Cerebellum (tissue), 5 donors: Measurements from ENCODE around the genes SETDB1 and CDC42SE1.

GRCh38 chr1:149967244-149967634, 30.6 kb upstream of the MTMR11 start:
- PRO-cap, 3 experiments: no peak in any of the 3 experiments
- RAMPAGE, long total RNA: no peak

DNA sequence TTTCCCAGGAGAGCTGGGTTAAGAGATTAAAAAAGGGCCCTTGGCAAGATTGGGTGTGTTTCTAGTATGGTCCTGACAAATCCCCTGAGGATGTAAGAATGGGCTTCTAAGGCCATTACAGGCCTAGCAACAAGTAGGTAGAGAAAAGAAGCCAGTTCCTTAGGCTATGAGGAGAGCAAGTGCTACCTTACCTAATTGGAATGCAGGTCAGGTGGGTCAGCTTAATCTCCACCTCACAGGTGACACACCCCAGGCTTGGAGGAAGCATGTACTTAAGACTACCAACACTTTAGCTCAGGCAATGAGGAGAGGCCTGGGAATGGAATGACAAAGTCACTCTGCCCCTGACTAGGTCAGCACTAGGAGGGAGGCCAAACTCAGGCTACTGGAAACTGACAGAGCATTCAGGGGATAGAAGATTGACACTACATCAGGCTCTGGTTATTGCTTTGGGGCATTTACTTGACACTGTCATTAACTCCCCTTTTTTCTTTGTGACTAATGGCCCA, 6.8 kb upstream of the OTUD7B start:
- PRO-cap, 3 experiments: no peak in any of the 3 experiments
- RAMPAGE, long total RNA: no peak

DNA sequence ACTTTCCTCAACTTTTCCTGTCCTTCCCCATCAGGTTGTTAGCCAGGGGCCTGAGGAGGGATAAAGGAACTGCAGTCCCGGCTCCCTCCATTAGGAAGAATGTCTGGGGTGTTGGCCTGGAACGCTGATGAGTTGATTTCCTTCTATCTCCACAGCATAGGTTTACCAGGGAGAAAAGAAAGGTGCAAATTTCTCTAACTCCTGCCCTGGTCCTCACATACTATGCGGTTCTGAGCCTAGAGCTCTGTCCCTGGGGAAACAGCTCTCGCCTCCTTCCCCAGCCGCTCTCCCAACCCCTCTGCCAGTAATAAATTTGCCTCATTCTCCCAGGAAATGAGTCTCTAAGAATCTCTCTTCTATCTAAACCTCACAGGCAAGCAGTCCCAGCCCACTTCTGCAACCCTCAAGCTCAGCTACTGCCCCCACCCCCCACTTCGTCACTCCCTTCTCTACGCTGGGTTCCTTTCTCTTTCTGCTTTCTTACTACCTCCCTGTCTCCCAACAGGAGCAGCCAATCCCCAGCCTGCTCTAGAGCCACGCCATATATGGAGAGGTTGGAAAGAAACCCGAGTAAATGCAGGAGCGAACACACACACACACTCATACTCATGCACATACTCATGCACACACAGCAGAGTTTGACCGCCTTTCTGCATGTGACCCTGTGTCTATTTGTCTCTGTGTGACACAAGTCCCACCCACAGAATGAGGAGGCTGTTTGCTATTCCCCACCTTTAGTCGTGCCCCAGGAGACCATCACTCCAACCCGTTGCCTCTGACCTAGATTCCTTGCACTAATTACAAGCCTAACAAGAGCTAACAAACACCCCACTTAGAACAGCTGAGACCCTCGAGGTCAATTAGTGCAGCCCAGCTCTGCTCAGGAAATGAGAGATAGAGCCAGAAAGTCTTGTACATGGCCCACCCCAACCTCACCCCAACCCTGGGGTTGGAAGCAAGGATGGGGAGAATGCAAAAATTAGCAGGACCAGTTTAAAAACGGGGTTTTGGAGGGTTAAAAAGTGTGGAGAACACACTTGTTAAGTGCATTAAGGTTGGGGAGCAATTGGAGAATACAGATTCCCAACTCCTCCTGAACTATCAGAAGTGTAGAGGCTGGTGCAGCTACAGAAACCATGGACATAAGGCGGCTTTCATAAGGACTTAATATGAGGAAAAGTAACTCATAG, 13.5 kb downstream of the PLEKHO1 start:
- PRO-cap, 3 experiments: peak in 3 of 3 experiments; most common plus-strand start position 603 of the sequence (in 1); most common minus-strand start position 300 of the sequence (in 2)
- RAMPAGE, long total RNA: no peak

- PRO-cap, 3 experiments: no peak in any of the 3 experiments
- RAMPAGE, long total RNA: no peak
Measured at GRCh38 chr1:150165314-150165678, 15.6 kb downstream of the PLEKHO1 start.

GRCh38 chr1:150259632-150260666, 2.4 kb downstream of the CA14 start:
- PRO-cap, 3 experiments: no peak in any of the 3 experiments
- RAMPAGE, long total RNA: no peak

- PRO-cap, 3 experiments: no peak in any of the 3 experiments
- RAMPAGE, long total RNA: no peak
Measured at GRCh38 chr1:150267831-150268188, 1.0 kb downstream of the APH1A start.

DNA sequence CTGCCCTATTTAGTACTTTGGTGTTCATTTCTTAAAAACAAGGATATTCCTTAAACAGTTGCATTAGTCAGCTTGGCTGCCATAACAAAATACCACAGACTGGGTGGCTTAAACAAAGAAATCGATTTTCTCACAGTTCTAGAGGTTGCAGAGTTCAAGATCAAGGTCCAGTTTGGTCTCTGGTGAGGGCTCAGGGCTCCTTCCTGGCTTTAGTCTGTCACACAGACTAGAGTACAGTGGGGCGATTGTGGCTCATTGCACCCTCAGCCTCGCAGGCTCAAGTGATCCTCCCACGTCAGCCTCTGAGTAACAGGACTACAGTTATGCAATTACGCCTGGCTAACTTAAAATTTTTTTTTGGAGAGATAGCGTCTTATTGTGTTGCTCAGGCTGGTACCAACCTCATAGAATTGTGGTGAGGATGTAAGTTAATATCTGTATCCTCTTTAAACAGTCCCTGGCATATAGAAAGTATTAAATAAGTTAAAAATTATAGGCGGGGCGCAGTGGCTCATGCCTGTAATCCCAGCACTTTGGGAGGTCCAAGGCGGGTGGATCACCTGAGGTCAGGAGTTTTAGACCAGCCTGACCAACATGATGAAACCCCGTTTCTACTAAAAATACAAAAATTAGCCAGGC, 46.9 kb downstream of the RPRD2 start:
- PRO-cap, 3 experiments: no peak in any of the 3 experiments
- RAMPAGE, long total RNA: no peak

DNA sequence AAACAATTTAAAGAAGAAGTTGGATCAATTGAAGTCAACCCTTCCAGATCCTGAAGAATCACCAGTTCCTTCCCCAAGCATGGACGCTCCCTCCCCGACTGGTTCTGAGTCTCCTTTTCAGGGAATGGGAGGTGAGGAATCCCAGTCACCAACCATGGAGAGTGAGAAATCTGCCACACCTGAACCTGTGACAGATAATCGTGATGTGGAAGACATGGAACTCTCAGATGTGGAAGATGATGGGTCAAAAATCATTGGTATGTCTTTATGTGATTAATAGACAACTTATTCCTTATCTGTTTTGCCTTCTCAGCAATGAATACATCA, 29.9 kb upstream of the TARS2 start:
- PRO-cap, 3 experiments: no peak in any of the 3 experiments
- RAMPAGE, long total RNA: no peak

DNA sequence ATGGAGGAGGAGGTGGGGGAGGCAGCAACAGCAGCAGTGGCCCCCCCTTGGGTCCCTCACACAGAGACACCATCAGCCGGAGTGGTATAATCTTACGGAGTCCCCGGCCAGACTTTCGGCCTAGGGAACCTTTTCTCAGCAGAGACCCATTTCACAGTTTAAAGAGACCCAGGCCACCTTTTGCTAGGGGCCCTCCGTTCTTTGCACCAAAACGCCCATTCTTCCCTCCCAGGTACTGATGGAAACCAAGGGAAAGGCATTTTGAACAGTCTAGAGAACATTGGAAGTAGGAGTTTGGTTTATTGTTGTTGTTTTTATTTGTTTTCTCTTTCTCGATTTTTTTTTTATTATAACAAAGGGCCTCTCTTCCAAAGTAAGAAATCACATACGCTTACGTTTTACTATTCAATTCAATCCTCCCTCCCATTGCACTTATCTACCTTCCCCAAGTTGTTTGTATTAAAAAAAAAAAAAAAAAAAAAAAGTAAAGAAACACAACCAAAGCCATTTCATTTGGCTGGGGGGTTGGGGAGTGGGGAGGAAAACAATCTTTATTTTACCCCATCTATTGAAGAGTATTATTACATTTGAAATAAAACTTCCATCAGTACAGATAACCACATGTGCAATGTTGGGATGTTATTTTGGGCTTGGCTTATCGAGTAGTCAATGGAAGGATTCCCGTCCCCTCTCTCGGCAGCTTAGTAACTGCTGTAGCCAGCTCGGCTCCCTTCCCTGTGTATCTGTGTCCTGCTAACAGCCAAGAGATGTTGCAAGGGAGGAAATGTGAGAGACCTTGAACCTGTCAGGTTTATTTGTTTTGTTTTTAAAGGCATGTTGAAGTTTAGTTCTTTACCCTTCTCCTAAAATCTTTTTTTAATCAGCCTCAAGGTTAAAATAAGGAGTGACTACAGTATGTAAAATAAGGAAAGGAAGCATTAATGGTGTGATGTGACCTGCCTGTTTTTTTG, 13.8 kb upstream of the TARS2 start:
- PRO-cap, 3 experiments: no peak in any of the 3 experiments
- RAMPAGE, long total RNA: no peak

DNA sequence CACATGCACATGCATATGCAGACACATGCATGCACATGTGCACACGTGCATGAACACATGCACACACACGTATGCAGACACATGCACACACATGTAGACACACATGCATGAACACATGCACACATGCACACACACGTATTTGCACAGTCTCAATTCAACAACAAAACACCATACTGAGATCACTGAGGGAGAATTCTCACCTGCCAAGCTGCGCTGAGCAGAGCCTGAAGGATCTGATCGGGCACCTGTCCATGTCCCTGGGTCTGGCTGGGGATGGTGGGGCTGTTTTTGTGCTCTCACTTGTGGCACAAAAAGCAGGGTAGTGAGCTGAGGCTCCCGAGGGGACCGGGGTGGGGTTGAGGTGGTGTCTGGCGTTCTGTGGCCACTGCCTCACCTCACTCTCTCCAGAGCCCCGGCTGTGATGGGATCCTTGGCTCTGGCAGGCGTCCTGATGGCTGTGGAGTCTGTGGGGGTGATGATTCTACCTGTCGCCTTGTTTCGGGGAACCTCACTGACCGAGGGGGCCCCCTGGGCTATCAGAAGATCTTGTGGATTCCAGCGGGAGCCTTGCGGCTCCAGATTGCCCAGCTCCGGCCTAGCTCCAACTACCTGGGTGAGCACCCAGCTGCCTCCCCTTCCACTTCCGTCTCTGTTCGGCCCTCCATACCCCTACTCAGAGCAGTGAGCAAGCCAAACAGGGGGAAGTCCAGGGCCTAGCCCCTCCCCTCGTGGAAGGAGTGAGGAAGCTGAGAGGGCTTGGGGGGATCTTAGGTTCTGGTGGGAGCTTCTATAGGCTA, 6.7 kb downstream of the ADAMTSL4 start:
- PRO-cap, 3 experiments: no peak in any of the 3 experiments
- RAMPAGE, long total RNA: no peak

- PRO-cap, 3 experiments: no peak in any of the 3 experiments
- RAMPAGE, long total RNA: no peak
Measured at GRCh38 chr1:150560417-150560717, 11.2 kb downstream of the ADAMTSL4 start.

- PRO-cap, 3 experiments: no peak in any of the 3 experiments
- RAMPAGE, long total RNA: no peak
Measured at GRCh38 chr1:150566621-150567032, 12.8 kb downstream of the MCL1 start.

- PRO-cap, 3 experiments: no peak in any of the 3 experiments
- RAMPAGE, long total RNA: no peak
Measured at GRCh38 chr1:150582479-150583111, 3.2 kb upstream of the MCL1 start.

- PRO-cap, 3 experiments: no peak in any of the 3 experiments
- RAMPAGE, long total RNA: no peak
Measured at GRCh38 chr1:150595911-150596768, 16.7 kb upstream of the MCL1 start.

GRCh38 chr1:150926057-150926853, at the start of gene SETDB1:
Gene SETDB1 (plus strand): TSS chr1:150926363.
- PRO-cap, 3 experiments: peak in 3 of 3 experiments; most common plus-strand start chr1:150926314 (in 3); most common minus-strand start chr1:150926242 (in 2)
- RAMPAGE, long total RNA: start-site peak on the plus strand at chr1:150926390-150926452, 181 and 83 reads in 2 replicates

DNA sequence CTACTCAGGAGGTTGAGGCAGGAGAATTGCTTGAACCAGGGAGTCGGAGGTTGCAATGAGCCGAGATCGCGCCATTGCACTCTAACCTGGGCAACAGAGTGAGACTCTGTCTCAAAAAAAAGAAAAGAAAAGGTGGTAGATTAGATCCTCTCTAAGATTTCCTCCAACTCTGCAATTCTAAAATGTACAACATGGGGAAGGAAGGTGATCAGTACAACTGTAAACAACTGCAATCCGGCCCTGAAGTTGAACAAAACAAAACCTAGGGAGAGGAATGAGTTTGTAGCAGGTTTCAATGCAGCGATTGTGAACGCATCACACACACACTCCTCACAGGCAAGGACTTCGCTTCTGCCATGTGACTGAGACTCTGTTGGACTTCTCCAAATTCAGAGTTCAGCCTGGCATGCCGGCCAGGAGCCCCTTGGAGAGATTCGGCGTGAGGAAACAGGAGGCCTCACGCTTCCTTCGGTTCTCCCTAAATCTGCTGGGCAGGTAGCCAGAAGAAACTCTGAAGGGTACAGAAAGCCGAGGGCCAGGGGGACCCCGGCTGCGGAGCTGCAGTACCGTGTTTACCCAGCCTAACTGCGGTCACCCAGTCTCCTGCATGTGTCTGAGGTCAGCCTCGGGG, 3.1 kb upstream of the ANXA9 start:
- PRO-cap, 3 experiments: no peak in any of the 3 experiments
- RAMPAGE, long total RNA: no peak

- PRO-cap, 3 experiments: no peak in any of the 3 experiments
- RAMPAGE, long total RNA: no peak
Measured at GRCh38 chr1:150981143-150981632, 904 bp upstream of the ANXA9 start.

DNA sequence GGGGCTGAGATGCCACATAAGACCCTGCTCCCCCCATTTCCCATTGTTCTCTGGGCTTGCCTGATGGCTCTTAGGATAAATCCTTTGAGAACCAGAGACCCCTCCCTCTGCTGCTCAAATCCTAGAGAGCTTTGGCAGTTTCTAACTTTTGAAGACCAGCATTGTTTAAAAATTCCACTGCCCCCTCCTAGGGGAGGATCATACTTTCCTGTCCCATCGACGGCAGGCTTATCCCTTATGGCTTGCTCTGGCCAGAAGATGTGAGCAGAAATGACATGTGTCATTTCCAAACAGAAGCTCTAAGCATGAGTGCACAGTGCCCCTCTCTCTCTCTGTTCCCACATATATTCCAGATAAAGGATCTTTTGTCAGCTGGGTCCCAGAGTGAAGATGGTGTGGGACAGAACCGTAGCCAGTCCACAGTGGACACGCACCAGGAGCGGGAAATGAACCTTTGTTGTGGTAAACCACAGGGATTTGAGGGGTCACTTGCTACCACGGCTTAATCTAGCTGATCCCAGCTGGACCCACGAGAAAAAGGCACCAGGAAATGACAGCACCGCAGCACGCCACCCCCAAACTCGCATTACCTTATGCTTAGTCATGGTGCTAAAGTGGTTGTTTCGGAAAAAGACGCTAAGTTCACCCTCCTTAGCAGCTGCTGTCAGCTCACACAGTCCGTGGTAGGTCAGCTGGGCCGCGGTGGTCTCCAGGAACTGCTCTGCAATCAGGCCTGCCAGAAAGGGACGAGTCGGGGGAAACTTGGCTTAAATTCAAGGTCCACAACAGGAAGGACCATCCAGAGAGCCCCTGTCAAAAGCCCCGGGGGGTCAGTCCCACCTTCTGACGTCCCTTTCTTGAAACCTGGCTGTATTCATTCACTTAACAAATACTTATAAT, 7.7 kb downstream of the MINDY1 start:
- PRO-cap, 3 experiments: no peak in any of the 3 experiments
- RAMPAGE, long total RNA: no peak

DNA sequence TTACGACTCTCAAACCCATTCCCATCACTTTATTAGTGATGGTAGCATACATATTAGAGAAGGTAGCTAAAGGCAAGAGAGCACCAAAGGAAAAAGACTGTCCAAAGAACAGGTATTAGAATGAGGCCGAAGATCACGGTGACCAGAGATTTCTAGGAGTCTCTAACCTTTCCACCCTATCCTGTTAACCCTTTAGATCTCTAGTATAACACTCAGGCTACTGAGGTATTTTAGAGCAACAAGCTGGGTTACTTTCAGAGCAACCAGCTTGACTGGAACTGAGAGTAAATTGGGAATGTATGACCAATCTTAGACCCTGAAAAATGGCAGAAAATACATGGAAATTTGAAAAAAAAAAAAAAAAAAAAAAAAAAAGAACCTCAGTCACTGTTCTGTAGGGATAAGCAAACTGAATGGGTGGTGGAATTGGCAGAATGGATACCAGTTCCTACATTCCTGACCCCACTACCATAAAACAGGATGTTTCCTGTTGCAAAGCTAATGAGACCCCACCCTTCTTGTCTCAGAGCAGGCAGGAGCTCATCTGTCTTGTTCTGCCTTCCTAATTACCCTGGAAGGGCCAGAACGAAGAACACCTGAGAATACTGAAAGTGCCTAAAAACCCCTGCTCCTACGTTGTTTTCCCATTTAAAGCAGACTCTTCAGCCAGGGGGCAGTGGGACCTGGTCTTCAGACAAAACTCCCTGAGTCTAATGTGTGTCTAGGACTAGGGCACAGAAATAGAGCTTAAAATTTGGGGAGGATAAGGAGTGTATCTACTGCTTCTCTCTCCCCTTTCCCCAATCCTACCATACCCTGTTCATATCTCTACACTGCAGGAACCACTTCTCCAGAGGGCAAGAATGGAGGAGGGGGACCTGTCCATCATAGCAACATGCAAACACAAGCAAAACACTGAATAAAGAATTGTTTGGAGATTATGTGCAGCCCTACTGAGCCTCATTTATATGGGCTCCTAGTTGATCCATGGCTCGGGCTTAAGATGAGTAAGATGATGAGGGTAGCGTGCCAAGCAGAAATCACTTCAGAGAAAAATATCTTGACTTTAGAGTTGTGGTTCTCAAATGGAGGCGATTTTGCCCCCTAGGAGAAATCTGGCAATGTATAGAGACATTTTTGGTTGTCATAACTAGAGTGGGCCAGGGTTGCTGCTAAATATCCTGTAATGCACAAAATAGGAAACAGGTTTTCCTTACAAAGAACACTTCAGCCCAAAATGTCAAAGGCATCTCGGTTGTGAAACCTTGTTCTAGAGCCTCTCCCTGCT, 3.9 kb downstream of the C1orf56 start:
- PRO-cap, 3 experiments: no peak in any of the 3 experiments
- RAMPAGE, long total RNA: no peak

DNA sequence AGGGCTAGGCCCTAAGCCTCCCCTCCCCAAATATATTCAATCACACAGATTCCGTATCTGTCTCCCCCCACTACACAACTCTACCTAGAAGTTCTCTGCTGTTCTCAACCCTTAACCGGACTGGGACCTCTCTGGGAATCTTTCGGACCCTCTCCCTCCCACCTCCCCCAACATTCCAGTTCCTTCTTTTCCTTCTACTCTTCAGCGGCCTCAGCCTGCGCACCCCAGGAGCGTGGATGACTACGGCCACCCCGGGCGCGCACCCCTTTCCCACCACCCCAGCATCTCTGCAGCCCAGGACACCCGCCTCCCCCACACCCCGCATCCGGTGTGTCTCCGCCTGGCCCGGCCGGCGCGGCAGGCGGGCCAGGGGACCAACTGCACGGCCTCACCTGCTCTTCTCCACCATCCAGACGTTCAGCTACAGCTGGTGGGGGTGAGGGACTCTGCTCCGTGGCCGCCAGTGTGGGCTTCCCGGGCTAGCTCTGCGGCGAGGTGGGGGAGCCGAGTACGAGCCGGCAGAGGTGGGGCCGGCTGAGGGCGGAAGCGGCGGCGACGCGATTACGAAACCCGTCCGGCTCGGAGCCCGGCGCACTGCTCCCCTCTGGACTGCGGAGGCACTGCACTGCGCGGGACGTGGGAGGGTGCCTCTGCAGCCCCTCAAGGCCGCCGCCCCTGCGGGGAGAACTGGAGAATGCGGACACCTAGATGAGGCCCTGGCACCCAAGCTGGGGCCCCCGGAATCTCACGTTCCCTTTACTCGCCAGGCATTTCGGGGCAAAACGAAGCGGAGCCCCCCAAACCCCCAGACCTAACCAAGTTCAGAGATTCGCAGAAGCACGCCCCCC, at the start of gene CDC42SE1:
Gene CDC42SE1, minus strand, starts transcription at position 536 of the 848 bp plus-strand sequence.
- PRO-cap, 3 experiments: peak in 3 of 3 experiments; most common plus-strand start position 625 of the sequence (in 3); most common minus-strand start position 497 of the sequence (in 3)
- RAMPAGE, long total RNA: start-site peak on the minus strand centred at position 507 of the sequence, 80 bp wide, 894 and 764 reads in 2 replicates